Measurements from ENCODE around the genes NDUFA5, ZNF800 and GARIN1A.

GRCh38 chr7:123534705-123535582 lies 549 bp upstream of the IQUB start:
- PRO-cap, result bidirectional peak, plus-strand start at chr7:123534852, minus-strand start at chr7:123534575
- RRBS, 2 experiments, result 1 to 2% methylated on average over 5 to 9 of the region's 38 CpGs

DNA sequence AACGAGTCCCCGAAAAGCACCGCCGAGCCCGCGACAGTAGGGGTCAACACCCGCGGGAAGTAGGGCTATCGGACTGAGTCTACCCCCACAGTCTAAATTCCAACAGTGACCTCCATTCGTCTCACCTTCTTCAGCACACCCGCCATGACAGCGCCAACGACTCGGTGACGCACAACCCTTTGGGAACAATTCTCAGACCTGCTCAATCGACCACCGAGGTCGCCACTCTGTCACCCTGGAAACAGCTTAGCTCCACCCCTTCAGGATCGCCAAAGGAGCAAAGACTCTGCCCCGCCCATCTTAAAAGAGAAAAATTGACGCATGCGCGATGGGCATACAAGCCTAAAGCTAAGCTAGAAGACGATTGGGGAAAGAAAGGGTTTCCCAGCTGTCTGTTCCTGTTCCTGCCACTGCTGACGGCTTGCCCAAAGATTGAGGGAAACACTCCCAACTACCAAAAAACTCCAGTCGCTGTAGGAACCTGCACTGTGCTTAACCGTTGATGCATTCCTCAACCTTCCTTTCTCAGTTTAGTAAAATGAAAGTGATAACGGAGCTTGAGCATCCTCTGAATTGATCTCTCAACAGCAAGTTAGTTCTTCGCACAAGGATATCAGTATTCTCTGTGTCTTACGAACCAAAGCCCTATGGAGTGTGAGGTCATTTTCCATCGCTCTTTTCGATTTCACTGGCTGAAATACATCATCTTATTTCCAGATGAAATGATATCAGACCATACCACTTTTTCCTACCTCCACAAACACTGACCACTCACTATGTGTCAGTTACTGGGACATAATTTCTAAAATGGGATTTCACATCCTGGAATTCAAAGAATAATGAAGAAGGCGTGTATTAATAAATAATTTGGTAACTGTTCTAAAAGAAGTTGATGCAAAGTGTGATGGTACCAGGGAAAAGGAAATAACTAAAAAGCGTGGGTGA lies at the start of gene NDUFA5:
TSS of gene NDUFA5 (minus strand) at position 169 of the 945 bp plus-strand sequence.
- PRO-cap, result bidirectional peak, plus-strand start at position 345 of the sequence, minus-strand start at position 155 of the sequence
- RRBS, 2 experiments, result no CpG with 5 or more reads among the region's 34 CpGs

DNA sequence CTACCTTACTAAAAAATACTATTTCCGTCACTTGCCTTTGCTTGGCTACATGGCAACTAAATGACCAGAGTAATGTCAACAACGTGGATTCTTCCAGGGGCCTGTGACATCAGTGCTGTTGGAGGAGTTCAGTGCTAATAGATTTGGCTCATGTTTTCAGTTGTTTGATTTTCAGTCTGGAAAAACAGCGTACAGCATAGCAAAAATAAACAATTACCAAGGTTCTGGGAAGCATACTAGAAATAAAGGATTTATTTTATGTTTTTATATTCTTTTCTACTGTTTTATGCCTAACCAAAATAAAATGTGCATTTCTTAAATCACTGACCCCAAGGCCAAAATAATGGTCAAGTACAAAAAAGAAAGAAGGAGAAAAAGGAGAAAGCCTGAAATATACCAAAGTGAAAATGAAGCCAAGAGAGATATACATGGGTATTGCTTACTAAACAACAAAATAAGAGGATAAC lies 2.8 kb upstream of the ASB15 start:
- PRO-cap, result no peak
- RRBS, 2 experiments, result no CpG with 5 or more reads among the region's 3 CpGs

DNA sequence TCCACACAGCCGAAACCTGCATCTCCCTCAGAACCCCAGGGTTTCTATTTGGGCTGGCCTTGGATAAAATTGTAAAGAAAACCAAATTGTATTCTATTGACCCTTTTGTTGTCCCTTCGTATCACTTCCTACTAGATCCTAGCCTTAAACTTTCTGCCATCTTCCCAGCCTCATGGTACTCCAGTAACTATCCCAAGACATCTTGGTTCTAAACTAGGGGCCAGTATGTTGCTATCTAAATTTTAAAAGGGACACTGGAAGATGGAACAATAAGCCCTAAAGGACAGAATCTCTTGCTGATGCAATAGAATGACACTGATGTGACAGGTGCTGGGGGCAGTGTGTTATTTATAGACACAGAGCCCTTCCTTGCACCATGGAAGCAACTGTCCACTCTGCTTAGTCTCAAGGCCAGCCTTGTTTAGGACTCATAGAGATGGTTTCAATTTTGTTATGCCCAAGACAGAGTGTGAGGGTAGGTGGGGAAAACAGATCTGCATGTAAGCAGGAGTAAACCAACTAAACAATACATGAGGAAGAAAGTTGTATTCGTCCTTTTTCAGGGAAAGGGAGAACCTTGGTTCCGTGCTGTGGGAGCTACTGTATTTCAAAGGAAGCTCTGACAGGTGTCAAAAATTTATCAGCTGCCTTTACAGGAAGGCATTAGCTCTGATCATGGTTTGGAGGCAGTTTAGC lies 7.7 kb downstream of the ASB15 start:
- PRO-cap, result no peak
- RRBS, 2 experiments, result no CpG with 5 or more reads among the region's 4 CpGs

- PRO-cap, result no peak
- RRBS, 2 experiments, result no CpG with 5 or more reads among the region's 4 CpGs
These were observed 41.3 kb downstream of the GPR37 start for GRCh38 chr7:124724219-124724861.

GRCh38 chr7:124763966-124764659 lies 1.5 kb downstream of the GPR37 start:
- PRO-cap, result no peak
- RRBS, 2 experiments, result 13 to 18% methylated on average over 14 to 15 of the region's 33 CpGs

- PRO-cap, result no peak
- RRBS, 2 experiments, result no CpG with 5 or more reads among the region's 7 CpGs
These were observed 633.8 kb upstream of the POT1 start for GRCh38 chr7:125563435-125563825.

GRCh38 chr7:127392469-127392971 lies at the start of gene ZNF800:
Gene ZNF800, minus strand, starts transcription at chr7:127392708.
- PRO-cap, result bidirectional peak, plus-strand start at chr7:127392833, minus-strand start at chr7:127392704
- RRBS, 2 experiments, result 1 to 3% methylated on average over 16 to 23 of the region's 55 CpGs

- PRO-cap, result no peak
- RRBS, 2 experiments, result 4 to 7% methylated on average over 8 of the region's 42 CpGs
These were observed 1.9 kb upstream of the PAX4 start for GRCh38 chr7:127619451-127620698.

- PRO-cap, result no peak
- RRBS, 2 experiments, result no CpG with 5 or more reads among the region's 6 CpGs
These were observed 79.3 kb downstream of the SND1 start for GRCh38 chr7:127731369-127731693.

DNA sequence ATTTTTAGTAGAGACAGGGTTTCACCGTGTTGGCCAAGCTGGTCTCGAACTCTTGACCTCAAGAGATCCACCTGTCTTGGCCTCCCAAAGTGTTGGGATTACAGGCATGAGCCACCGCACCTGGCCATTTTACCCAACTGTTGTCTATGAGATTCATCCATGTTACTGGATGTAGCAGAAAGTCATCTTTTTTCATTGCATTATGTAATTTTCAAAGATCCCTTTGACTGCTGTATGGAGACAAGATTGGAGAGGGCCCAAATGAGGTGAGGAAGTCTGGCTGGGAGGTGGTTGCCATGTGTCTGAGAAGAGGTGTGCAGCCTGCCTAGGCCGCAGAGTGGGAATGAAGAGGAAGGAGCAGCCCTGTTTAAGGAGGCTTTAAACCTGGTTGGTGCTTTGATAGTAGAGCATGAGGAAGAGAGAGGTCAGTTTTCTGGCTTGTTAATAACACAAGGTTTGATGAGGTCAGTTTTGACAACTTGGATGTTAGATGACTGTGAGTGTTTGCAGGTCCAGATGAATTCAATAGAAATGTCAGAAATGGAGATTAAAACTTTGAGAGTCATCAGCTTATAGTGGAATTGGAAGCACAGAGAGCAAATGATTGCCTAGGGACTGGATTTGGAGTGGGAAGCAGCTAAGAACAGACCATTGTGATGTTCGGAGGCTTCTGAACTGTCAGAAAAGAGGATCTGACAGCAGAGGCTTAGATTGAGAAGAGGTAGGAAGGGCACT lies 58.3 kb downstream of the LRRC4 start:
- PRO-cap, result no peak
- RRBS, 2 experiments, result no CpG with 5 or more reads among the region's 5 CpGs

- PRO-cap, result no peak
- RRBS, 2 experiments, result no CpG with 5 or more reads among the region's 2 CpGs
These were observed 44.9 kb downstream of the LRRC4 start for GRCh38 chr7:127986117-127986963.

GRCh38 chr7:128166506-128166944 lies 74.6 kb upstream of the LEP start:
- PRO-cap, result no peak
- RRBS, 2 experiments, result 1 to 2% methylated on average over 7 to 15 of the region's 39 CpGs

DNA sequence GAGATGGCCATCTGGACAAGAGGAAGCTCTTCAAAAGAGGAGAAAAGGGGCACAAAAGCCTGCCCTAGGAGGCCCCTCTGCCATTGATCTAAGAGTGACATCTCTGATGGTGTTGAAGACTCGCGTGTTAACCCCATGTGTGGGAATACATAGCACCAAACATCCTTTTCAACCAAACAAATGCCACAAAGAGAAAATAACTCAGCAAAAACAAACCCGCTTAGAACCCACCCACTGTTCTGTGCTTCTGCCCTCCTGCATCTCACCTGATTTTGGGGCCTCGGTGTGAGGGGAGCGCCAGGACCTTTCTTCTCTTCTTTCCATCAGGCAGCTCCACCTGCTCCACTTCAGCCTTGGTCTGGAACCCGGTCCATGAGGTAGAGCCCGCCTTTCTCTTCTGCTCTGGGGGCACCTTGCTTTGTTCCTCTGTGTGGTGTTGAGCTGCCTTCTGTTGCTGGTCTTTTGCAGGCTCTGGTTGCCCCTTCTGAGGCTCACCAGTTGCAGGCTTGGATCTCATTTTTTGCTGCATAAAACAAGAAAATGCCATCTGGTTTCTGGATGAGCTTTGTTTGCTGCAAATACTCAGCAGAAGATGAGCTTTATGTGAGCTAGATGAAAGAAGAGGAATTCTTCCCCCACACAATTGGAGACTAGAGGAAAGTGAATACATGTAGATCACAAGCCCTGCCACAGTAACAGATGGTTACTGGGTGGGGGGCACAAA lies 29.0 kb downstream of the RBM28 start:
- PRO-cap, result no peak
- RRBS, 2 experiments, result no CpG with 5 or more reads among the region's 7 CpGs

DNA sequence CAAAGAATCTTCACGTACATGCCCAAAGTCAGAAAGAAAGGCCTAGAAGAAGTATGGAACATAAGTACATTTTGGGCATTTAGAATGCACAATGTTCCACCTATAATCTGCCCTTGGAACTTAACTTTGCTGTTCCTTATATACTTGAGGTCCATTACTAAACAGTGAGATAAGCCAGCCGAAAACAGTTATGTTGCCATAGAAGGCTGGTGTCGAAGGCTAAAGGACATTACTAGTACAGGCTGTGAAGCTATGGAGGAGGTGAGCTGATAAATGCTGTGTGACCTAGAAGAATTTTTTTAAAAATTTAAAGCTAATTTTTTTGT lies 19.9 kb downstream of the RBM28 start:
- PRO-cap, result no peak
- RRBS, 2 experiments, result no CpG with 5 or more reads among the region's 3 CpGs

DNA sequence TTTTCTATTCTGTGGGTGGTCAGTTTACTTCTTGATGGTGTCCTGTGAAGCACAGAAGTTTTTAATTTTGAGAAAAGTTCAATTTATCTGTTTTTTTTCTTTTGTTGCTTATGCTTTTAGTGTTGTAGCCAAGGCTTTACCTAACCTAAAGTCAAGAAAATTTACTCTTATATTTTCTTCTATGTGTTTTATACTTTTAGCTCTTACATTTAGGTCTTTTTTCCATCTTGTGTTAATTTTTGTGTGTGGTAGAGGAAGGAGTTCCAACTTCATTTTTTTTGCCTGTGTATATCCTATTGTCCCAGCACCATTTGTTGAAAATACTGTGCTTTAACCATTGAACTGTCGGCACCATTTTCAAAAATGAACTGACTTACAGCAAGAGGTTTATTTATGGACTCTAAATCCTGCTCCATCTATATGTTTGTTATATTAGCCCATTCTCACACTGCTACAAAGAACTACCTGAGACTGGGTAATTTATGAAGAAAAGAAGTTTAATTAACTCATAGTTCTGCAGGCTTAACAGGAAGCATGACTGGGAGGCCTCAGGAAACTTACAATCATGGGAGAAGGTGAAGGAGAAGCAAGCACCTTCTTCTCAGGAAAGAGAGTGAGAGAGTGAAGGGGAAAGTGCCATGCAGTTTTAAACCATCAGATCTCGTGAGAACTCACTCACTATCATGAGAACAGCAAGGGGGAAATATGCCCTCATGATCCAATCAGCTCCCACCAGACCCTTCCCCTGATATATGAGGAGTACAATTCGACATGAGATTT lies 72.4 kb upstream of the GARIN1A start:
- PRO-cap, result no peak
- RRBS, 2 experiments, result no CpG with 5 or more reads among the region's 3 CpGs

DNA sequence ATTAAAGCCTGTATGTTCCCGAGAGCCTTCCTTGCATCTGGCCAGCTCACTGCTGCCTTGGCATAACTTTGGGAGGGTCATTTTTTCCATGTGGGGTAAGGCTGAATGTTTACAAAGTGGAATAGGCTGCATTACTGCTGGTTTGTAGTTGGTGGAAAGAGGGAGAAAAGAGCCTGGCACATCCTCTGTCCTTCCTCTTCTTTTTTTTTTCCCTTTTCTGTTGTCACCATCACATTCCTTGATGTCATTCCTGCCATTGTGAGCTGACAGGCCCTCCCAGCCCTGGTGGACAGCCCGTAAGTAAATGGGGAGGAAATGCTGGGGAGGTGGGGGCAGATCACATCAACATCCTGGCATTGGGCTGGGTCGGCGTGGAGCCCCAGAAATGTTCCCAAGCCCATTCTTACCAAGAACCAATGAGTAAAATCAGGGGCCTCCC lies at the start of gene GARIN1A:
TSS of gene GARIN1A (plus strand) at position 311 of the 439 bp plus-strand sequence.
- PRO-cap, result no peak
- RRBS, 2 experiments, result no CpG with 5 or more reads among the region's 4 CpGs

DNA sequence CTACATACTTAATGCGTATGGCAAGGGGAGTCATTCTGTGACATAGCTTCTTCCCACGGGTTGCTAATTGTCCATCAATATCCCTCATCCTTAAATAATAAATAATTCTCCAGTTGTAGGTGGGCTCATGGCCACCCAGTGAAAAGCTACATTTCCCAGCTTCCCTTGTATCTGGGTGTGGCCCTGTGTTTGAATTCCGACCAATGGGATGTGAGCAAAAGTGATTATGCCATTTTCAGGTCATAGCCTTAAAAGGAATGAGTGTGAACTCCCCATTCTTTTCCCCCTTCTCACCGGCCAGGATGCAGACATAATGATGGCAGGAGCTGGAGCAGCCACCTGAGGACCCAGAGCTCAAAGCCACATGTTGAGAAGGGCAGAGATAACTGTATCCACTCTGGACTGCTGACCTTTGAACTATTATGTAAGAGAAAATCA lies 6.4 kb upstream of the GARIN1B start:
- PRO-cap, result no peak
- RRBS, 2 experiments, result no CpG with 5 or more reads among the region's 4 CpGs

GRCh38 chr7:128743297-128743874 lies 4.2 kb downstream of the CALU start:
- PRO-cap, result no peak
- RRBS, 2 experiments, result no CpG with 5 or more reads among the region's 6 CpGs

GRCh38 chr7:128769759-128770777 lies 5.5 kb downstream of the OPN1SW start:
- PRO-cap, result no peak
- RRBS, 2 experiments, result no CpG with 5 or more reads among the region's 7 CpGs